Rectum (tissue), 1 donor: ENCODE data around the genes PM20D2 and ANKRD6.

GRCh38 chr6:89145272-89146171, at the start of gene PM20D2:
PM20D2 (plus strand) TSS chr6:89146055.
- PRO-cap: bidirectional peak, plus-strand start at chr6:89145658, minus-strand start at chr6:89145663; bidirectional peak, plus-strand start at chr6:89146055, minus-strand start at chr6:89146280

- PRO-cap: no peak
Observed at GRCh38 chr6:89164026-89164733, 18.3 kb downstream of the PM20D2 start.

GRCh38 chr6:89375386-89376081, 23.0 kb upstream of the UBE2J1 start:
- PRO-cap: no peak

- PRO-cap: unidirectional peak, plus-strand start at chr6:89433144
Observed at GRCh38 chr6:89432664-89433408, at the start of gene ANKRD6. ANKRD6 (plus strand) TSS chr6:89433152.

DNA sequence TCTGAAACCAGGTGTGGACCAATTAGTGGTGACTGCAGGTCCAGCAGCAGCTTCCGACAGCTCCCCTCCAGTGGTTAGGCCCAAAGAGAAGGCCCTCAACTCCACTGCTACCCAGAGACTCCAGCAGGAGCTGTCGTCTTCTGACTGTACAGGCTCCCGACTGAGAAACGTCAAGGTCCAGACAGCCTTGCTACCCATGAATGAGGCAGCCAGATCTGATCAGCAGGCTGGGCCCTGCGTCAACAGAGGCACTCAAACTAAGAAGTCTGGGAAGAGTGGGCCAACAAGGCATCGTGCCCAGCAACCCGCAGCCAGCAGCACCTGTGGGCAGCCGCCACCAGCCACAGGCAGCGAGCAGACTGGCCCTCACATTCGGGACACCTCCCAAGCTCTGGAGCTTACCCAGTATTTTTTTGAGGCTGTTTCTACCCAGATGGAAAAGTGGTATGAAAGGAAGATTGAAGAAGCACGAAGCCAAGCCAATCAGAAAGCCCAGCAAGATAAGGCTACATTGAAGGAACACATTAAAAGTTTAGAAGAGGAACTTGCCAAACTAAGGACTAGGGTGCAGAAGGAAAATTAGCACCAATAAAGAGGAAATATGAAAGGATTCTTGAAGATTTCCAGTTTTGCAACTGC, 8.0 kb downstream of the LYRM2 start:
- PRO-cap: no peak

GRCh38 chr6:89661924-89662527, 23.5 kb upstream of the LYRM2 start:
- PRO-cap: no peak

- PRO-cap: no peak
Observed at GRCh38 chr6:89664406-89664791, 25.9 kb upstream of the LYRM2 start.

GRCh38 chr6:89667680-89668527, 29.4 kb upstream of the LYRM2 start:
- PRO-cap: no peak

GRCh38 chr6:89828881-89829246, 9.3 kb upstream of the MDN1 start:
- PRO-cap: no peak

DNA sequence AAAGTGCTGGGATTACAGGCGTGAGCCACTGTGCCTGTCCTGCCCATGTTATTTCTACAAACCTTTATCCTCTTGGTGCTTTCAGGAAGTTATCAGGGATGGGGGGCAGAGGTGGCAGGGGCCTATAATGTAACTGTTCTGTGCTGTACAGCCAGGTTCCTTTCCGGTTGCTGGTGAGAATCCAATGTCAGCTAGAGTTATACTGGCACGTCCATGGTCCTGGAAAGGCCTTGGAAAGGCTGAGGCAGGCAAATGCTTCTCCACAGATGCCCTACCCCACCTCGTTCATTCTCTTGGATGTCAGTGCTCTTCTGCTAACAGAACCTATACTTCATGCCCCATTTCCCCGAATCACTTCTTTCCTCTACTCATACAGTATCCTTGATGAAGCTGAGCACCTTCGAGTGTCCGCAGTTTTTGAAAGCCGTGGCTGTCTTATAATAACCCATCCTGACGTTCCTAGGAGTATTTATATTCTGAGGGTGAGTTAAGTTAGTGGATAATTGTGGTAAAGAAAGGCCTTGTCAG, 153.0 kb downstream of the GJA10 start:
- PRO-cap: no peak

GRCh38 chr6:90233801-90234396, 62.7 kb downstream of the BACH2 start:
- PRO-cap: no peak

DNA sequence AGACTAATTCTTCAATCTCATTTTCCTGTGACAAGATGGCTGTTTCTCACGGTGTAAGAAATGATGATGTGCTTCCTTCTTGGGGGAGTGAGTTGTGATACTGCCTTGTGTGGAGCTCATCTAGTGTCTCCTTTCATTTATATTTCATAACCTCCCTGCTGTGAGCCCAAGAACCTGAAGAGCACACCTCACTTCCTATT, 58.0 kb downstream of the BACH2 start:
- PRO-cap: no peak

- PRO-cap: unidirectional peak, minus-strand start at chr6:90285697
Observed at GRCh38 chr6:90285544-90286576, 10.8 kb downstream of the BACH2 start.

- PRO-cap: no peak
Observed at GRCh38 chr6:90294308-90294980, 2.2 kb downstream of the BACH2 start.

GRCh38 chr6:90294981-90295827, 1.4 kb downstream of the BACH2 start:
- PRO-cap: bidirectional peak, plus-strand start at chr6:90295174, minus-strand start at chr6:90295071; bidirectional peak, plus-strand start at chr6:90295332, minus-strand start at chr6:90295274

DNA sequence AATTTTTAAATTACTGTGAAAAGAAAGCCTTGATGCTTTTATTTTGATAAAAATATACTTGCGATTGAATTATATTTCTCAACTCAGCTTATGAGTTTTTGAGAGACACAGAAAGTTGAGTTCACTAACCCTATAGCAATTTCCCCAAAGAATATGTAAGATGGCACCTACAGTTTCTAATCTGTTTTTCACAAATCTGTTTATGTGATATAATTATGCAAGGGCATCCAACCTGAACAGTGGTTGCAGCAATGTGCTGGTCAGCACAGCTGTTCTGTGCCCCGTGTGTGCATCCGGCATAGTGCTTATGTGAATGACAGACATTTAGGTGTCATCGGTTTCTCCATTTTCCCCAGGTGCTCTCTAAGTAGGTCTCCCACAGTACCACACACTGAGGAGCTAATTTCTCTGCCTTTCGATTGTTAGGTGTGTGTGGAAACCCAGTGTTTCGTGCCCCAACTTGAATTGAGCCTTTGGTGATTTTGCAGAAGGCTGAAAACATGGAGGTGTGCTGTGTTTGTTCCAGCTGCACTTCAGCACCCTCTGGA, 7.7 kb upstream of the BACH2 start:
- PRO-cap: no peak

GRCh38 chr6:90411484-90411881, 114.8 kb upstream of the BACH2 start:
- PRO-cap: no peak

GRCh38 chr6:90478127-90478758, 108.6 kb downstream of the MAP3K7 start:
- PRO-cap: no peak

DNA sequence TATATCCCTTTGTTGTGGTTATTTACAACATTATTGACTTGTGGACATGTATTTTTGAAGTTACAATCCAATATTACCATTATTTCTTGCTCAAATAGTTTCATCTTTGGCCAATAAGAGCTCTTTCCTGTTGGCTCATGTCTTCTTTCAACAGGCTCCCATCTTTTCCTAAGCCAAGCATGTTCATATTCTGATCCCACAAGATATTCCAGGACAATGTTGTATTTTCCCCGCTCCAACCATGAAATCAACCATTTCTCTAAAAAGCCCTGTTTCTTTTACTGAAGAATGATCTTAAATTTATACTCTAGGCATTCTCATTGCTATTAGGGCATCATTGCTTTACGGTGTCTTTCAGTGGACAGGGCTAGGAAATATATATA, 1318.9 kb downstream of the EPHA7 start:
- PRO-cap: unidirectional peak, plus-strand start at position 224 of the sequence

DNA sequence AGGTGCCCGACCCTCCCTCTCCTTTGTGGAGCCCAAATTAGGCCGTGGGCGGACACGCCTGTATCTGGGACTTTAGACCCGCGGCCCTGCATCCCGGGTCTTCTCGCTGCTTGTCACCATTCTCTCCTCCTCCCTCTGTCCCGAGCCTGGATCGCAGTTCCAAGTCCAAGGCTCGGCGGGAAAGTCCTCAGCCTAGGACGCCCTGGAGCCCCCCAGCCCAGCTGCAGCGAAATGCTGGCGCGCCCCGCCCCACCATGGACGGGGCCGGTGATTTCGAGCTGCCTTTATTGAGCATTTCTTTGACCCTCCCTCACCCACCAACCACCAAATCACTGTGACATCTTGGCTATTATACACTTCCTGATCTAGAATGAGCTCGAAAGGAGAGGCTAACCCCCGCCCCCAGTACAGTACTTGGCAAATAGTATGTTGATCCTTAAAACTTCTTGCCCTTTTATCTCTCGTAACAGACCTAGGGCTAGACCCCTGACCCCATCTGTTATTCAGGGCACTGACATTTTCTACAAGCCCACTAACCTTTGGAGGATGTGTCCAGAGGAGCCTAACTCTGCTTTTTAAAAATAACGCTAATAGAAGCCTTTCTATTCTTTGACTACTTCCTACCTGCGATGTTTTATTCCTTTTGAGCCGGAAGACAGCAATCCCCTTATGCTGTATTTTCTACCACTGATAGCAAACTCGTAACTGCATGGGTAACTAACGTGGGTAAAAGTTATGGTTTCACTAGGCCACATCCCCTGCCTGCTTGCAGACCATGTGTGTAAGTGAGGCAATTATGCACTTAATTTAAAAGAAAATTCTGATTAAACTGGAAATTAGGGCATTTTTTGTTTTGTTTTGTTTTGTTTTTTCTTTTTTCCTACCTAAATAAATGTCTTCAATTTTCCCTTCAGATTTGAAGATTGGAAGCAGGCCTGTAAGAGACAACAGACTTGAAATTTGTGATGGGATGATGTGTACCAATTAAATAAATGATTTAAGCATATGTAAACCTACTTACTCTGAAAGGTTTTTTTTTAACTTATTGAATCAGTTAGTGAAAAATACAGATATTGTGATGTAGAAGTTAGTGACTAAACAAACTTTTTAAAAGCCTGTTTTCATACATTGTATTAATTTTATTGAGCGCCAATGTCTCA, 723 bp downstream of the UFL1 start:
- PRO-cap: bidirectional peak, plus-strand start at position 156 of the sequence, minus-strand start at position 137 of the sequence; bidirectional peak, plus-strand start at position 356 of the sequence, minus-strand start at position 260 of the sequence